Epithelial cell of prostate (primary cell): ENCODE measurements around a stretch of chr22.

- RRBS: no CpG with 5 or more reads among the region's 5 CpGs
These were observed 29.2 kb upstream of the ACR start for GRCh38 chr22:50708752-50709258.

DNA sequence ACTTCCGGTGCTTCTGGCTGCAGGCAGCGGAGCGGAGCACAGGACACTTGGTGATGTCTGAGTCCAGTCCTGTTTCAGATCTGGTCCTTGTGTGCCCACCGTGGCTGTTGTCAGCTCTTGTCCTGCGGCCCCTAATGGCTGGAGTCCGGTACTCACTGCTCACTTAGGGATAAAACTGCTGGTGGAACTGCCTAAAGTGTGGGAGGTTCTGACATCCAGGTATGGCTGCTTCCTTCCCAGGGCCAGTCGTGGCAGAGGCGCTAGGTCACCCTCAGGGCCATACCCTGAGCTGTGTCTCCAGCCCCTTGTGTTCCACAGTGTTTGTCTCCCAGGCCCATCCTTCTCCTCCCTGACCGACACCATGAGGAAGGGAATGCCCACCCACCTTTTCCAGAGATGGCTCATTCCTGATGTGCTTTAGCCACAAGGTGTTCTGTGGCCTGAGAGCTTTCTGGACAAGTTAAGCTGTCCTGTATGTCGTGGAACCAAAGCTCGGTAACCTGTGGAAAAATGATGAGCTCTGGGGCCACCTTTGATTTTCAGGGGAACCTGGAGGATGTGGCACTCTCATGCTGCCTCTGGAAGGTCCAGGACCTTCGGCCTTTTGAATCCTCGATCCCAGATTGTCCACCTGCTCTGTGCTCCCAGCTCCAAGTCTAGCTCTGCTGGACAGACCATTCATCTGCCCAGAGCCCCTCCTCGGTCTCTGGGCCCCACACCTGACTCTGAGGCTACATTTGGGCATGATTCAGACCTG is 12.3 kb upstream of the ACR start:
- RRBS: no CpG with 5 or more reads among the region's 14 CpGs

DNA sequence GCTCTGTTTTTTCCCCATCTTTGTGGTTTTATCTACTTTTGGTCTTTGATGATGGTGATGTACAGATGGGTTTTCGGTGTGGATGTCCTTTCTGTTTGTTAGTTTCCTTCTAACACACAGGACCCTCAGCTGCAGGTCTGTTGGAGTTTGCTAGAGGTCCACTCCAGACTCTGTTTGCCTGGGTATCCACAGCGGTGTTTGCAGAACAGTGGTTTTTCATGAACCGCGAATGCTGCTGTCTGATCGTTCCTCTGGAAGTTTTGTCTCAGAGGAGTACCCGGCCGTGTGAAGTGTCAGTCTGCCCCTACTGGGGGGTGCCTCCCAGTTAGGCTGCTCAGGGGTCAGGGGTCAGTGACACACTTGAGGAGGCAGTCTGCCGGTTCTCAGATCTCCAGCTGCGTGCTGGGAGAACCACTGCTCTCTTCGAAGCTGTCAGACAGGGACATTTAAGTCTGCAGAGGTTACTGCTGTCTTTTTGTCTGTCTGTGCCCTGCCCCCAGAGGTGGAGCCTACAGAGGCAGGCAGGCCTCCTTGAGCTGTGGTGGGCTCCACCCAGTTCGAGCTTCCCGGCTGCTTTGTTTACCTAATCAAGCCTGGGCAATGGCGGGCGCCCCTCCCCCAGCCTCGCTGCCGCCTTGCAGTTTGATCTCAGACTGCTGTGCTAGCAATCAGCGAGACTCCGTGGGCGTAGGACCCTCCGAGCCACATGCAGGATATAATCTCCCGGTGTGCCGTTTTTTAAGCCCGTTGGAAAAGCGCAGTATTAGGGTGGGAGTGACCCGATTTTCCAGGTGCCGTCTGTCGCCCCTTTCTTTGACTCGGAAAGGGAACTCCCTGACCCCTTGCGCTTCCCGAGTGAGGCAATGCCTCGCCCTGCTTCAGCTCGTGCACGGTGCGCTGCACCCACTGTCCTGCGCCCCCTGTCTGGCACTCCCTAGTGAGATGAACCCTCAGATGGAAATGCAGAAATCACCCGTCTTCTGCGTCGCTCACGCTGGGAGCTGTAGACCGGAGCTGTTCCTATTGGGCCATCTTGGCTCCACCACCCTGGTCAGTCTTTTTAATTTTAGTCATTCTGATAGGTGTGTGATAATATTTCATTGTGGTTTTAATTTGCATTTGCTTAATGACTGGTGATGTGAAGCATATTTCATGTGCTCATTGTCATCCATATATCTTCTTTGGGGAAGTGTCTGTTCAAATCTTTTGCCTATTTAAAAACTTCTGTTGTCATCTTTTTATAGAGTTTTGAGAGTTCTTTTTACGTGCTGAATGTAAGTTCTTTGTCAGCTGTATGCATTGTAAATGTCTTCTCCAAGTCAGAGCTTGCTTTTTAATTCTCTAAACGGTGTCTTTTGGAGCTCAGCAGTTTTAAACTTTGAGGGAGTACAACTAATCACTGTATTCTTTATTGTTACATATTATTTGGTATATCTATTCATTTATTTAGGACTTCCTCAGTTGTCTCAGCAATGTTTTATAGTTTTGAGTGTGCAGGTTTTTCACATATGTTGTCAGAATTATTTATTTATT is 18.8 kb downstream of the ACR start:
- RRBS: no CpG with 5 or more reads among the region's 42 CpGs